ENCODE data around the gene PGM2L1.

DNA sequence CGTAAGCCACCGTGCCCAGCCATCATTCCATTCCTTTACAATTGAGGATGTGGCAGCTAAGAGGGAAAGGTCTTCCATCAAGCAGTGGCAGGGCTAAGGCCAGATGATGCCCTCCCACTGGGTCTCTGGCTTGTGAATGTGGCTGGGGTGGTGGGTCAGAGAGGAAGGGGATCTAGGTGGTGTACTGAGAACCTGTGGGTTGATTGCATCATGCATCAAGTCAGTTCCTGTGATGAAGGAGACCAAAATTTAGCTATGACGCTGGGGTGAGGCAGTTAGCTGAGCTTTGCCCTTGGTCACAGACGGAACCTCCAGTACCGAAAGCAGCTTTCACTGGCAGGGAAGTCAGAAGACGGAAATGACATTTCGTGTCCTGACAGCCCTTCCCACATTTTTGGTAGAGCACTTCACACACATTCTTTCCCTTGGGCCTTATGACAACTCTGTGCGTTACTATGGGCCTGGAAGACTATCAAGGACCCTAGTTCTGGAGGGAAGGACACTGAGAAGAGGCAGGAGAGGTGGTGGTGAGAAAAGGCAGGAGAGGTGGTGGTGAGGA lies 20.7 kb downstream of the ATG16L2 start:
- RRBS, result no CpG with 5 or more reads among the region's 8 CpGs

DNA sequence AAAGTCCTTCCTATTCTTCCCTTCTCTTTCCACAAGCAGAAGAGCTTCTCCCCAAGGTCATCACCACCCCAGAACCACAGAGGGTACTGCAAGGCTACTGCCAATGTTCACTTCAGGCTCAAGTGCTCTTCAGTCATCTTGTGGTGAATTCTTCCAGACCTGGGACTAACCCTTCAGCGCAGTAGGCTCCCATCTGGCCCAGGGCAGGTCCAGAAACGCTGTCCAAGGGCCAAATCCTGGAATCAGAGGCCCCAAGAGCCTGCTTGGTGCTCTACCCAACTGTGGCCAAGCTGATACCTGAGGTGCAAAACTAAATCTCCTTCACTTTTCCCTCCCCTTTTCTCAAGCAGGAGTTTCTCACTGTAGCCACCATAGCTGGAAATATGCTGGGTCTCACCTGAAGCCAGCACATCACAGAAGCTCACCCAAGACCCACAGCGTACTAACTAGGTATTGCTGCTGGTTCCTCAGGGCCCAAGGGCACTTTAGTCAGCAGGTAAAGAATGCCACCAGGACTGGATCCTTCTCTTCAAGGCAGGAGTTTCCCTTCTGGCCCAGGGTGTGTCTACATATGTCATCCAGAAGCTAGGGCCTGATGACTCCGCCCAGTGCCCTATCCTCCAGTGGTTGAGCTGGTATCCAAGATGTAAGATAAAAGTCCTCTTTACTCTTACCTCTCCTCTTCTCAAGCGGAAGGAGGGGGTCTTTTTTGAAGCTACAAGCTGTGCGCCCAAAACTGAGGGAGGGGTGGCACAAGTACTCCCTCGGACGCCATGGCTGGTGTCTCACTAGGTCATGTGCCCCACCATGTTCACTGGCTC lies 27.8 kb downstream of the FCHSD2 start:
- RRBS, result no CpG with 5 or more reads among the region's 8 CpGs

DNA sequence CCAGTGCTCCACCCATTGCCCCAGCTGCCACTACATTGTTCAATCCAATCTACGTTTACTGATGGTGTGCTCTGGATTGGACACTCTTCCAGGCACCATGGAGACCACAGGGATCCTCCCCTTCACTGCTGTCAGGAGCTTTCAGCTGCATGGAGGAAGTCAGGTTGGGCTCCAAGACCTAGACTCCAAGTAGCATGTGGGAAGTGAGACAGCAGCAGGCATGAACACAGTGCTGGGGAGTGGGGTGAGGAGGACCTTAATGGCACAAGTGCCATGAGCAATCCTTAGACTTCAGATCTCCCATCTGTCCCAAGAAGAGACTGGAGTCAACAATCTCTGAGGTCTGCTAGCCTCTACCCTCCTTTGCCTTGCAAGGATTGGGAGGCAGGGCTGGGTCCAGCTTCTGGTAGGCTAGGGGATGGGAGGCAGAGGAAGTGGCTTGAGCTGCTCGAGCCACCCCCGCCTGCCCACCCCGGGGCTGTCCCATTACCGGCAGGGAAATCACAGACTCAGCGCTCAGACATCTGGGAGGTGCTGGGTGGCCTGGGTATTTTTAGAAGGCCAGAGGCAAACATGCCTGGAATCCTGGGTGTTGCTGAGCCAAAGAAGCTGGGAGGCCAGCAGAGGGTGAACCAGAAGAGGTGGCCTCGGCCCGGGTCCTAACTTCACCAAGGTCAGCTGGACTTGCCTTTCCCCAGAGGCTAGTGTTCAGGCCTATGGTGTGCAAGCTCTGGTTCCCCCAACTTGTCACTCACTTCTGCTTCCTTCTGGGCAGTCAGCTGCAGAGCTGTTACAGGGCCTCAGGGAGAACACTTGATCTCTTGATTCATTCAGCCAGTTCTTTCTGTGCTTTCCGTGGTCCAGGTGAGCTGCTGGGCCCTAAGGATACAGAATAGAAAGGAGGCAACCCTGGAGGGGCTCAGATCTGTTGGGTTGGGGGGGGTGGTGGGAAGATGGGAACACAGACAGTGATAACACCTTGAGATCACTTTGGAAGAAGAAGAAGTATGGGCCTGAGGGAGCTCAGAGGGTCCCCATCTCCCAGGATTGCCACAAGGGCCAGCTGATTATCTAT lies 15.4 kb upstream of the FCHSD2 start:
- RRBS, result no CpG with 5 or more reads among the region's 9 CpGs

DNA sequence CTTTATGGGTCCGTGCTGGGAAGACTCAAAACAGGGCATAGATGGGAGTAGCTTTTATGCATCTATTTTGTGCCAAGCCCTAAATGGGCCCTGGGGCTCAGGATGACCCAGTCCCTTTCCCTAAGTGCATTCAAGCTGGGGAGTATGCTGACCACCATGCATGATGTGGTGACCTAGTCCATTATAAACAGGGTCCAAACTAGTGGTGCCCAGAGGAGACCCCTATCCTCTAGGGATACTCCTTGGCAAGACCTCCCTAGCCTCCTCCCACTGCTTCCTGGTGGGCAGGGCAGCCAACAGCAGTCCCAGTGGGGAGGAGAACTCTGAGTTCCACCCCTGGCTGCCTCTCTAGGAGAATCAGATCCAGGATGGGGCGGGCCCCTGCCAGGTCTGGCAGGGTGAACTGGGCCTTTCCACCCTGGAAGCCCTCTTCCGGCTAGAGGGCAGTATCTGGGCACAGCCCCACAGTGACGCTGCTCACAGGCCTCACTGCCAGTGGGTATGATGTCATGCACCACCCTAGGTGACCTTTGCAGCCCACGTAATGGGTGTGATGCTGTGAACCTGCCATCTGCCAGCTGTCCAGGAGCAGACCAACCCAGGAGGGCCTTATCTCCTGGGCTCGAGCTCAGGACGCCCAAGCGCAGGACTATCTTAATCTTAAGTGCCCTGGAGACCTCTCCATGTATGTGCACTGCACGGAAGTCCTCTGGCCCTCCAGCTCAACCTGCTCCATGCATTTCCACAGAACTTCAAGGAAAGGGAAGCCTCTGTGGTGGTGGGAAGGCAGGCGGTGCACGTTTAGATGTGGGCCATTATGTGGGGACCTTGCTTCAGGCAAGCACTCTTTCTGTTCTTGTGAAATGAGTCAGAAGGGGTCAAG lies 31.7 kb upstream of the FCHSD2 start:
- RRBS, result no CpG with 5 or more reads among the region's 11 CpGs

- RRBS, result no CpG with 5 or more reads among the region's 2 CpGs
Observed at GRCh38 chr11:73195218-73195855, 22.7 kb upstream of the P2RY2 start.

DNA sequence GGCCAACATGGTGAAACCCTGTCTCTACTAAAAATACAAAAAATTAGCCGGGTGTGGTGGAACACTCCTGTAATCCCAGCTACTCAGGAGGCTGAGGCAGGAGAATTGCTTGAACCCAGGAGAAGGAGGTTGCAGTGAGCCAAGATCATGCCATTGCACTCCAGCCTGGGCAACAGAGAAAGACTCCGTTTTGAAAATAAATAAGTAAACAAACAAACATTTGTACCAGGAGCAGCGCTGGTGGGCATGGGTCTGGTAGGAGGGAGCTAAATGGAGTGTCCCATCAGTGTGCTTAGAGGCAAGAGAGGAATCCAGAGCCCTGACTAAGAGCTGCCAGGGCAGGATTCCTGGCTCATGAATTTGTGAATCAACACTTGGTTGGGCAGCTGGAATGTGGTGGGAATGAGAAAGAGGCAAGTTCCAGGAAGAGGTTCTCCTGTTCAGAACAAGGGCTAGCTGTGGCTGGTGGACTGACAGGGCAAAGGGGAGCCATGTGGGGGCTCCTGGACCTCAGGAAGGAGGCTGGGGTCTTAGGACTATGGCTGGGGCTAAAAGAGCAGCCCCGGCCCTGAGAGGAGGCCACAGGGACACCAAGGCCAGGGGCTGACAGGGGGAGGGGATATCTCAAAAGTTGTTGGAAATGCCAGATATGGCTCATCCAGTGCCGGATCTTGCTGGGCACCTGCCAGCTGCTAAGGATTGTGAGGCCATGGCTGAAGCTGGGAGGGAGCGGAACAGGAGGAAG lies 14.8 kb upstream of the P2RY6 start:
- RRBS, result 98% methylated on average over 2 of the region's 6 CpGs

DNA sequence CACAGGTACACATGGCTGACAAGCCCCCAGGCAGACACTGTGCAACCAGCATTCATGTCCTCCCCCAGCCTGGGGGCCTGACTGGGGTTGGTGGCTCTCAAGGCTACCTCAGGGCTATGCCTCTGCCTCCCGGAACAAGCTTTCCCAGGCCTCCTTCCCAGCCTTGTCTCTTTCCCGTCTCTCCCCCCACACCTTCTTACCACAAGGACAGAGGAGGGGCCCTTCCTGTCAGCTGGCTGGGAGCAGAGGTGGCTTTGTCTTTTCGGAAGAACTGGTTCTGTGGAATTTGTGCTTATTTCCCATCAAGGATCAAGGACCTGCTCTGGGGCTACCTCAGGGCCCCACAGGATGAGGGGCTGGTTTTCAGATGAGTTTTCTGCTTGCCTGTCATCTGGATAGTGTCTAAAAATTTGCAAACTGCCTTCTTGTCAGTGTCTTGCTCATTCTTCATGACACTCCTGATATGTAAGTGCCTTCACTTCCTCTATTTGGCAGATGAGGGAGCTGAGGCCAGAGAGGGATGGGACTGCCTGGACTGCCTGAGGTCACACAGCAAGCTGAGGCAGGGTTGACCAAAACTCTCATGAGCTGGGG lies 2.4 kb upstream of the P2RY6 start:
- RRBS, result no CpG with 5 or more reads among the region's 3 CpGs

- RRBS, result no CpG with 5 or more reads among the region's 16 CpGs
Observed at GRCh38 chr11:73289111-73289714, 17.1 kb downstream of the P2RY6 start.

GRCh38 chr11:73317242-73317579 lies 9.1 kb downstream of the ARHGEF17 start:
- RRBS, result no CpG with 5 or more reads among the region's 5 CpGs

- RRBS, result no CpG with 5 or more reads among the region's 3 CpGs
Observed at GRCh38 chr11:73348482-73348961, 27.7 kb upstream of the RELT start.

DNA sequence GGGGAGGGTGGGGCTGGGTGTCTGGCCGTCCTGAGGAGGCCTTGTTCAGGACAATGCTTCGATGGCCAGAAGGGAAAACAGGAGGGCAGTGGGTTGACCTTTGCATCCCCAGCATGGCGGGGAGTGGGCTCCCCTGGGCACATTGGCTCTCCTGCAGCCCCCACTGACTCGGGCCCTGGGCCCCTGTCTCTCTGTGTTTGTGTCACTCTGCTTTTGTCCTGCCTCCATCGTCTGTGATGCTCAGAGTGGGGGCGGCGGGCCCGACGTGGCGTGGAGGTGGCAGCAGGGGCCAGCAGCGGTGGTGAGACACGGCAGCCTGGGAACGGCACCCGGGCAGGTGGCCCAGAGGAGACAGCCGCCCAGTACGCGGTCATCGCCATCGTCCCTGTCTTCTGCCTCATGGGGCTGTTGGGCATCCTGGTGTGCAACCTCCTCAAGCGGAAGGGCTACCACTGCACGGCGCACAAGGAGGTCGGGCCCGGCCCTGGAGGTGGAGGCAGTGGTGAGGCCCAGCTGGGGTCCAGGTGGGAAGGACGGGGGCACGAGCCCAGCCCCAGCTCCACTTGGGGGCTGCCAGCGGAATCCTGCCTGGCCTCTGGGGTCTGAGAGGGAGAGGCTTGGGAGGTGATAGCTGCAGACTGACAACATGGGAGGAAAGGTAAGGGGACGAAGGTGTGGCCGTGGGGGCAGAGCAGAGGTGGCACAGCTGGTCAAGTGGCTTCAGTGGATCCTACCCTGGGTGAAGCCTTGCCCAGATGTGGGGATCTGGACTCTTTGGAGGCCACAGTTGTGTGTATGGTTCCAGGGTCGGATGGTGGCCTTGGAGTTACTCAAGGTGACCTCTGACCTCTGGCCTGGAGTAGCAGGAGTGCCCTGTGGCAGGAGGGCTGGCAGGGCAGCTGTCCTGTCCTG lies 16.0 kb downstream of the RELT start:
- RRBS, result no CpG with 5 or more reads among the region's 30 CpGs

DNA sequence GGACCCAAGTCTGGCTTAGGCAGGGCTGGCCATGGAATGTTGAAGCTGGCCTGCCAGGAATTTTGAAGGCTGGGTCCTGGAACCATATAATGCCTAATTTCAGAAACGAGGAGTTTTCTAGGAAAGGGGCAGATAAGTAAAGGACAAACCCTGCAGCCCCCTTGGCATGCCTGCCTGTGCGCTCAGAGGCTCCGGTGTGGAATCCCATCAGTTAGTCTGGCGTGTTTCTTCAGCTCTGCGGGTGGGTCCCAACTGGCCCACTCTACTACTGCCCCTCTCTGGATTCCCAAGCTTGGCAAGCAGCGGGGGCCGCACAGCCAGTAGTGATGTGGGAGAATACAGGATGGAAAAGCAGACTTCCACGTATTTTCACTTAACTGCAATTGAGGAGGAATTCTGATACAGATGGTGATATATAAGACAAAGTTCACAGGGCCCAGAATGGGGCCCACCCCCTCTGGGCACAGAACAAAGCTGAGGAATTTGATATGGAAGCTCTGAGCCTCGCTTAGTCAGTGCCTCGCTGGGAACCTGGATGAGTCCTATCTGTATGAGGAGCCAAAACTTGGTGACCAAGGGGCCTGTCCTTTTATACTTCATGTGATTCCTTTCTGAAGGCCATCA lies 25.7 kb downstream of the RELT start:
- RRBS, result no CpG with 5 or more reads among the region's 10 CpGs

- RRBS, result no CpG with 5 or more reads among the region's 7 CpGs
Observed at GRCh38 chr11:73403000-73403804, 27.0 kb downstream of the RELT start.

- RRBS, result no CpG with 5 or more reads among the region's 12 CpGs
Observed at GRCh38 chr11:73977916-73978223, 4.8 kb downstream of the UCP2 start.

DNA sequence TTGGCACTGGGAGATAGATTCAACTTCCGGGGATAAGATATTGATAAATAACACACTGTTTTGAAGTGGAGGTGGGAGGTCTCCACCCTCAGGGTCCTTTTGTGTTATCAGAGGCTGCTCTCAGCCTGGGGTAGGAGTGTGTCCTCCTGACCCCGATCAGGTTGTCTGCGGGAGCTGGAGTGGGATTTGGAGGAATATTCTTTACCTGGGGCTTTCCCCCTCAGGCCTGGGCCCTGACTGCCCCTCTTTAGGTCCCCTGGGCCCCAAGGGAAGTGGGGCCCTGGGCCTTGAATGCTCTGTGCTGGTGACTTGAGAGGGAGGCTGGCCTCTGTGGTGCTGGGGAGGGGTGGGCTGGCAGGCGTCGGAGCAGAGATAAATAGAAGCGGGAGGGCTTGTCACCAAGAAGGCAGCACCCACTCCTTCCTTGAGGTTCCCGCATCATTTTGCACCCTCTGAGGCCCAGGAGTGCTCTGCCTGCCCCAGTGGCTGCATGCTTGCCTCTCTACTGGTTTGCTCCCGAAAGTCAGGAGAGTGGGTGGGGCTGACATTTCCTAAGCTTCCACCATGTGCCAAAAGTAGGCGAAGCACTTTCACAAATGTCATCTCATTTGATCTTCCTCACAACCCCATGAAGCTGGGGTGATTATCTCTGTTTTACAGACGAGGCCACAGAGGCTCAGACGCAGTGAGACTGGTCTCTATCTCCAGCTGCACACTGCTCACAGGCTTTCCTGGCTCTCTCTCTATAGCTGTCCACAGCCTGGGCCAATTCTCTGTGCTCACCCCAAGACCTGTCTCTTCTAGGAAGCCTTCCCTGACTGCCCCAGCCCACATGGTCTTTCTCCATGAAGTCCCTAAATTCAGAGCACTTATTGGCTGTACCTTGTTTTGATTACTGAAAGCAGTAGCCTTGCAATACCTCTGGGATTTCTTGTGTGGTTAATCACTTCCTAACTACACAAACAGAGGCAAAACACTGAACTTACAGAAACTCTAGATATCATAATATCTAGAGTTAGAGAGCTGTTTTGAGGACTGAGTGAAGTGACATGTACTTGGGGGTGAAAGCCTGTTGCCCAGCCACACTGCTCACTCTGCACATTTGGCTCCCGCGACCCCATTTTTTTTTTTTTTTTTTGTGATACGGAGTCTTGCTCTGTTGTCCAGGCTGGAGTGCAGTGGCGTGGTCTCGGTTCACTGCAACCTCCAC lies 2.6 kb upstream of the UCP3 start:
- RRBS, result no CpG with 5 or more reads among the region's 16 CpGs

DNA sequence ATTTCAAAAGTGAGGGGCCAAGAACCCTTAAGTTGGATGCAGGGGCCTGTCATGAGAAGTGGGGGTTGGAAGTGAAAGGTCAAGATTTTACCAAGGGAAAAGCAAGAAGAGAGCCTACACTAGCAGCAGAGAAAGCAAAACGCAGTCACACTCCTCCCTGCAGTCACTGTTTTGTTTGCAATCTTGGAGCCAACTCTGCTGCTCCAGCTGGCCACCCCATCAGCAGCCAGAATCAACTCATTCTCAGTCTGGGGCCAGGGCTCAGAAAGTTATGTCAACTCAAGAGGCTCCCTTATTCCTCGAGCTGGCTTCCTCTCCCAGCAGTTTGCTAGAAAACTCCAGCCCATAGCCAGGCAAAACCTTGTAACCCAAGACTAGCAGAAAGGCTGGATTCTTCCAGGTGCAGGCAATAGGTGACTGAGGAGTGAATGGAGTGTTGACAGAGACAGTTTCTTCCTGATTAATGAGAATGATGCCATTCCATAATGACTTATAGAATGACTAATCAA lies 53.5 kb downstream of the P4HA3 start:
- RRBS, result no CpG with 5 or more reads among the region's 2 CpGs

DNA sequence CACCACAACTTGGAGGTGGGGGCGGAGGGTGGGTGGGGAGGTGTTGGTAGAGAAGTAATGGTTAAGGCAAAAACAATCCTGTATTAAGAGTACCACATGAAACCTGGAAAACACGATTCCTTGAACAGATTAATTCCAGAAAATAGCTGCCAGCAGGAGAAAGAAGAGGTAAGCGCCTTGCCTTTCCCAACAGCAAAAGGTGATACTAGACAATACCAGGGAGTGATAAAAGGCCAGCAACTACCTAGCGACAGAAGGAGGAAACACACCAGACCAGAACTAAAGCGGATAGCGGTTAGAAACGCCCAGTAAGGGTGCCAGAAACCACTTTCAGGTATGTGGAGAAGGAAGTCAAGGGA lies 918 bp downstream of the PGM2L1 start:
- RRBS, result no CpG with 5 or more reads among the region's 7 CpGs

GRCh38 chr11:74398206-74399449 lies at the start of gene PGM2L1:
PGM2L1 (minus strand) TSS chr11:74398433.
- RRBS, result under 1% methylated on average over 9 of the region's 78 CpGs

- RRBS, result no CpG with 5 or more reads among the region's 3 CpGs
Observed at GRCh38 chr11:74559519-74559912, 32.9 kb upstream of the POLD3 start.

DNA sequence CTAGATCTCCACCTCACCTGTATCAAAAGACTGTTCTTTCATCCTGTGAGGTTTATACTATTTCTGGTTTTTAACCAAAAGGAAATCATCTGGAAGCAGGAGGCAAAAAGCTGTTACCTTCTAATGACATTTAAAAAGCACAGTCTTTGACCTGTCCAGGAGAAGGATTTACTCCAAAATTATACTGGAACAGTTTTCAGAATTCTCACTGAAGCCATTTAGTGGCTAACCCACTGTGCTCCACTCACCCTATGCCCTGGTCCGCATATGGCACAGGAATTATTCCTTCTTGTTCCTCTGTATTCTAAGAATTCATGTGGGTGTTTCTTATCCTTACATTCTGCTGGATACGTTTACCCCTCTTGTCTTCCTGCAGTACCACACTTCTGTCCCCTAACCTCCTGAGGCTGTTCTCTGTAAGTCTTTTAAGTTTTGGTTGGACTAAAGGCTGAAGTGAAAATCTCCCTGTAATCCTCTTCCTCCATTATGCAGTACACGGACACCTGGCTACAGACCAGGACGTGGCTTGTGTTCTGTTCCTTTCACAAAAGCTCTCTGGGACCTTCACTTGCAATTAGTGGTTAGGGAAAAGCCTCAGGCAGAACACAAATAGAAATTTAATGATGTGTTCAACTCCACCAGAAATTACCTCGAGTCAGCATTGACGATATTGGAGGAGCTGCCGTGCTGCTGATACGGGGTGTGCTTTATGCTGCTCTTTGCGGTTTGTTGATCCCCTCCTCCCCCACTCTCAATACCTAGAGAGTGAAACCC lies 48.7 kb downstream of the POLD3 start:
- RRBS, result no CpG with 5 or more reads among the region's 9 CpGs

Measured in GM12891 (cell line).